ENCODE measurements around the gene SLITRK5.

- PRO-cap, 2 experiments: no peak in any of the 2 experiments
Observed at GRCh38 chr13:79371649-79372191, 34.3 kb downstream of the RBM26 start.

DNA sequence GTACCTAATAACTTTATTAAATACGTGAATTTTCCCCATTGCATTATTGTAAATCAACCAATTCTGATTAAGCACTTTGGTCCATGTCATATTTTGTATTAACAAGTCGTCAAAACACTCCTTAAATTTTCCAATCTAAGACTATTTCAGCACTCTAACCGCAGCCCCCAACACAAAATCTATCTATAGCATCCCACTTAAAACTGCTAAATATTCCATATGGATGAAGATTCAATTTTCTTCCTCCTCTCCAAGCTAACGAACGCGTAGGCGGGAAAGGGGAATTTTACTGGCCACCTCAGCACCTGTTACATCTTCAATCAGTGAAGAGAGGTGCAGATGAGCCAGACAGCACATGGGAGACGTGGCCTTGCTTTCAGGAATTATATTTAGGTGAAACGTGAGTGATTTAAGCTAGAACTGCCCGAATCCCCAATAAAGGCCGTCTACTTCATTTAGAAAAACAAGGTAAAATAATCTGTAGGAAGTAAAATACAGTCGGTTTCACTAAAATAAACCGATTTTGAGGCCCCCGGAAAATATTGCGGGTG lies 1.1 kb downstream of the RBM26 start:
- PRO-cap, 2 experiments: no peak in any of the 2 experiments

DNA sequence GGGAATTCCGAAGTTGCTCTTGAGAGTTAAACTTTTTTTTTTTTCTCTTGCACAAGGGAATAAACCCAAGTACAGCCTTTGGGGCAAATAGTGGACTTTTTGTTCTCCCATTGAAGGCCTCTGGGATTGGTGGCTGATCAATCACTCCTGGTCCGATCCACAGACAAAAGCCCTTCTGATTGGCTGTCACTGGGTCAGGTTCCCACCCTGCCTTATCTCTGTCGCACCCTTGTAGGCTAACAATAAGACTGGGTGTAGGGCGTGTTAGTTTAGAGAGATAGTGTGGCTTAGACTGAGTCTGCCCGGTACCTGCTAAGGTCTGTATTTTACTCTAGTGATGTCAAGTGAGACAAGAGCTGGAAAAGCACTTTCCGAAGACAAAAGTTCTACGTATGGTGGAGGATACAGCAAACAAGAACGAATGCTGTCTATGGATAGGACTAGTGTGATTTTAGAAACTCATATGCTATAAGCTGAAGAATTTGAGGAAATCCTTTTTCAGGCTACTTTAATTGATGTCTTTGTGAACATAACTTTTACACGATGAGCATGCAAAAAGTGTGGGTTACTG lies 380.9 kb downstream of the NDFIP2 start:
- PRO-cap, 2 experiments: no peak in any of the 2 experiments

GRCh38 chr13:80168370-80168600 lies 172.6 kb downstream of the SPRY2 start:
- PRO-cap, 2 experiments: no peak in any of the 2 experiments

- PRO-cap, 2 experiments: no peak in any of the 2 experiments
Observed at GRCh38 chr13:80490067-80490266, 149.0 kb upstream of the SPRY2 start.

DNA sequence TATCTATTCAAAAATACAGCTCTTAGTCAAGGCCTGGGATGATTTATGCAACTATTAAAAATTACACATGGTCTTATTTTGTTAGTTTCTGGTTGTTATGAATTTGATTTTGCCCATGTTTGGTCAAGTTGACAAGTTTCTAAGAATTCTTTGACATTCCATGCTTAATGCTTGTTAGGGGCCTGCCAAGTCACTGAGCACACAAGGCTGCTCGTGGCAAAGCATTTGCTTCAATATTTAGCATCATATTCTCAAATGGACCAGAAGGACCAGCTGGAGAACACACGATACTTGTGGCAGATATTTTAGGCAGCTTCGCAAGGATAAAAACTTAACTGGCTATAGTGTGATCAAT lies 155.7 kb upstream of the SPRY2 start:
- PRO-cap, 2 experiments: no peak in any of the 2 experiments

DNA sequence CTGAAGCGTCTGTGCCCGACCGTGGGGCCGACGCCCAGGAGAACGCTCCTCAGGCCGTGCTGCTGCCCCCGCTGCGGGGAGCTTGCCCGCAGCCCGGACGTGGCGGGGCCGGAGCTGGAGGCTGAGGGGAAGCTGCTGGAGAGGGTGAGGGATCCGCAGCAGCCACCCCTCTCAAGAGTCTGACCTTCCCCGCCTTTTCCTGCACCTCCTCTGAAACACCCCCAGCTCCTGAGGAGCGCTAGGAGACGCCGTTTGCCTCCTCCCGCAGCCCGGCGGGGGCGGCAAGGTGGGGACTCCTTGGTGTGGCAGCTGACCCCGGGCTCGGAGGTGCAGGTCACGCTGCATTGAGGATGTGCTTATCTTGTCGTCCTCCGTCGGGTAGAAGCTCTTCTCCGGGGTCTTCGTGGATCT lies 314.0 kb upstream of the SPRY2 start:
- PRO-cap, 2 experiments: no peak in any of the 2 experiments

DNA sequence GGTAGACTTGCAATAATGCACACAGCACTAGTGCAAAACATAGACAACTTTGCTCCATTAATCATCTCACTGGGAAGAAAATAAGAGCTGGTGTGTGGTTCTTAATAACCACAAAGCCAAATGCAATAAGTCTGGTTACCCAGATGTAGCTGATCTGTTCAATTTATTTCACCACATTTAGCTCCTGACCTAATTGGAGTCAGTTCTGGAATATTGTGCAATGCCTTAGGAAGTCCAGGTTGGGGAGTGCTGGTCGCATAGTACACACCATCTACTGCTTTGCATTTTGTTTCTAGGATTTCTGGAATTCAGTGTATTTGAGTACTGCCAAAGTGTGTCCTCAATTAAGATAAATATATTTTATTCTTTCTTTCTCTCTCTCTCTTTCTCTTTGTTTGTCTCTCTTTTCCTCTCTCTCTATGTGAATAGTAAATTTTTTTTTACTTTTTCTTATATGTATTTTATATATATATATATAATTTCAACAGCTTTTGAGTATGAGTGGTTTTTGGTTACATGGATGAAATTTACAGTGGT lies 483.4 kb upstream of the SPRY2 start:
- PRO-cap, 2 experiments: no peak in any of the 2 experiments

GRCh38 chr13:82334917-82335168 lies 1547.4 kb downstream of the SLITRK1 start:
- PRO-cap, 2 experiments: no peak in any of the 2 experiments

DNA sequence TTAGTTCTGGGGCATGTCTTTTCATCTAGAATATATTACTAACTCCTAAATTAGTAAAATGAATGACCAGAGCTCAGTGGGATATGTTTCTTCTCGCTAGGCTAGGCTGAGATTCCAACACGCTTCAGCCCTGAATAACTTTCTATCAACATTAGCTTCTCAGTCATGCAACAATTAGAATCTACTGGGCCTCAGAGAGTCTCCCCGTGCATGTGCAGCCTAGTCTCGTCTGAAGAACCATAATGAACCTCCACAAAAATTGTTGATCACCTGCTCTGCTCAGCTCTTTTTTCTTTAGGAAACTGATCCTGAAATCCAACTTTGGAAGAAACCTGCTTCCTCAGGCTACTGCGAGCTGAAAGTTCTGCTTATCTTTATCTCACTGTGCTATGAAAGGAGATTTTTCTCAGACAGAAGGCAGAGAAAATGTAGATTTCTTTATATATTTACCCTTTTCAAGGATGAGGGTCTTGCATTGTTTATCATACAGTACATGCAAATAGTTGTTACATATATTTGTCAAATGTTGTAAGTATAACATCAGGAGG lies 327.5 kb downstream of the SLITRK1 start:
- PRO-cap, 2 experiments: no peak in any of the 2 experiments

GRCh38 chr13:87356308-87357119 lies 314.7 kb upstream of the SLITRK5 start:
- PRO-cap, 2 experiments: no peak in any of the 2 experiments

GRCh38 chr13:87516764-87517104 lies 154.4 kb upstream of the SLITRK5 start:
- PRO-cap, 2 experiments: peak in 1 of 2 experiments; most common minus-strand start chr13:87516892 (in 1)

GRCh38 chr13:87670631-87671688 lies at the start of gene SLITRK5:
Gene SLITRK5, plus strand, starts transcription at chr13:87671371.
- PRO-cap, 2 experiments: peak in 1 of 2 experiments; most common plus-strand start chr13:87671120 (in 1)

DNA sequence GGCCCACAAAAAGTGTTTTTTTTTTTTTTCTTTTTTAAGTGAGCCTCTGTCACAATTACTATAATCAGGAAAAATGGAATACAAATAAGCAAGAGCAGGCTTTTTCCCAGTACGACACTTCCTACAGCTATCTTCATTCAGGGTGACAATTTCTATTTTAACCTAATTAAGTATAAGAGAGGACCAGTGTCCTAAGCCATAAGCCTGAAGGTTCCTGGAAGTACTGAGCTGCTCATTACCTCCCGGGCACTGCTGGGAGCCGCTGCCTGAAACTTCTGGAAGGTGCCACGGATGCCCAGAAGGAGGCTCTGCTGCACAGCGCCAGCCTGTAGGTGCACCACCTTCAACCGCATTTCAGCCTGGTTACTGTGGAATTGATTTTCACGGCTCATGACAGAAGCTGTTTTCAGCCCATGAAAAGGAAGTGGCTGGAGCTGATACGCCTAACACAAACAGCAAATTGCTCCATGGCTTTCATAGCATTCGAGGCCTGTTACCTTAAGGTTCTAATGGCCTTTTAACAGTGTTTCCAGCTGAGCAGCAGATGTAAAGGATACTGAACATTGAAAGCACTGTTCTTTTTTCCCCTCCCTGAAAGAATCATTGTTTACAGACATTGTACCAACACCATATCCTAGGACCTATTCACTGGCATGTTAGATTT lies 21.9 kb downstream of the GPC6 start:
- PRO-cap, 2 experiments: no peak in any of the 2 experiments

- PRO-cap, 2 experiments: no peak in any of the 2 experiments
Observed at GRCh38 chr13:94323760-94324114, 155.7 kb downstream of the DCT start.

DNA sequence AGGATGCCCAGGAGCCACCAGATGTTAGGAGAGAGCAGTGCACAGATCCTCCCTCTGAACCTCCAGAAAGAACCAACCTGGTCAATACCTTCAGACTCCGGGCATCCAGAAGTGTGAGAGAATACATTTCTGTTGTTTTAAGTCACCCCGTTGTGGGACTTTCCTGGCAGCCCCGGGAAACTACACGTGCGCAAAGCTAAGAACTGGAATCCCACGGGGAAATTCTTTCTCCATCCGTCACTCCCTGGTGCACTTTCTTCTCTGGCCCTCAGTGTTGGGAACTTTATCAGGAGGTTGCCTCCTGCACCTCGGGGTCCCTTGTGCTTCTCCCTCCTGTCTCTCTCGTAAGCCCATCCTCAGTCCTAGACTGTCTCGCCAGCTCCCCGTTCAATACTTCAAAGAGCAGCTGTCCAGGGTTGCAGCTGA lies 137.0 kb downstream of the DCT start:
- PRO-cap, 2 experiments: no peak in any of the 2 experiments

DNA sequence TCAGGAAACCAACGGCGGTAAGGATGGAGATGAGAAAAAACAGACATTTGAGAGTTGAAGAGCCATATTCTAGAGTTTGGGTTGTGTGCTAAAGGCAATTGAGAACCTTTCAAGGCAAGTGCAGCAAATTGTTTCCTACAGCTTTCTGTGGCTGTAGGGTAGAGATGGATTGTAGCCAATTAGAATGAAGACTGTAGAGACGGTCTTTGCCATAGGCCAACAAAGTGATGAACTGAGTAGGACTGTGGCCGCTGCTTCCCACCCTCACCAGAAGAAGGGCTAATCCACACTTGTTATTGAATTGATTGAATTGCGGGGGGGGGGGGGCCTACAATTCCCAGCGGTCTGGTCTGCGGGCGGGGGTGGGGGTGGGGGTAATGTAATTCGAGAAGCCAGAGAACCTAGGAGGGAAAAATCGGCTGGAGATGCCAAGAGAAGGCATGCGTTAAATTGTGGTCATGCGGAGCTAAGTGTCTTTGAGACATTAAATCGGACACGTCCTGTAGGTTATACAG lies 674 bp upstream of the GPR180 start:
- PRO-cap, 2 experiments: no peak in any of the 2 experiments

DNA sequence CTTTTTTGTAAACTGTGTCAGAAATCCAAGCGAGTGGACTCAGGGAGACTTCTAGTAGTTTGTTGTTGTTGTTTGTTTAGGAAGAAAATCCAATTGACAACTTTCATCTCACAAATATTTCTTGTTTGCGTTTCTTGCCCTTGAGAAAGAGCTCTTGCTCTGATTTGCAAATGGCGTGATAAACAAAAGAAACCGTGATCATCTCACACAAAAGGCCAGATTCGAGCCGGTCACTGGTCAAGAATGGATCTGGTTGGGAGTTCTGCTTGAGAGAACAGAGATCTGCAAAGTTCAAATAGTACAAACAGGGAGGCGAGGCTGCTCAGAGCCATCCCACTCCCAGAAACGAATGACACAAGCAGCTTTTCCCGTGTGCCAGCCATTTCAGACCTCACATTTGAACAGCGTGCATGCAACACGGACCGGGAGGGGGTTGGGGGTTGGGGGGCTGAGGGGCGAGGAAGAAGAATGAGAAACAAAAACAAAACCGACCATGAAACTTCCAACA lies 1.9 kb downstream of the SOX21 start:
- PRO-cap, 2 experiments: no peak in any of the 2 experiments

DNA sequence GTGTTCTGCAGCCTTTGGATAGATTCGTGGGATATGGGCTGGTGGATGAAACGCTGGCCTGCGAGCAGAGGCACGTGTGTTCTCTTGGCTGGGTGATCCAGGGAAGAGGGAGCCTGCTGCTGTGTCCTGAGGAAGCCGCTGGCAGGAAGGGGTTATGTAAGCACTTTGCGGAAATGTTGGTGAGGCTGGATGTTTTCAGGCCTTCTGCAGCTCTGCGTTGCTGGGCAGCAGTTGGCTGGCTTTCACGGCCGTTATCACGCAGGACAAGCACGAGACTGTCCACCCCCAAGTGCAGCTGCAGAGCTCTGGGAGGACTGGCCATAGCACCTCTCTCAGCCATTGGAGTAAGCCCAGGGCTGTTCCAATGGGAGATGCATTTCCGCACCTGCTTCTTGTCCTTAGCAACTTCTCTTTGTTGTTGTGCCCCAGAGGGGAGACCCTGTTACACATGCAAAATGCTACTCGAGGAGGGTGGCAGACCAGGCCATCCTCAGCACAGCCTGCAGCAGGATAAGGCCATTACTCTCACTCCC lies 147.0 kb upstream of the SOX21 start:
- PRO-cap, 2 experiments: no peak in any of the 2 experiments

GRCh38 chr13:95191739-95192302 lies 109.4 kb downstream of the ABCC4 start:
- PRO-cap, 2 experiments: no peak in any of the 2 experiments